ENCODE measurements around the gene NELL2.

DNA sequence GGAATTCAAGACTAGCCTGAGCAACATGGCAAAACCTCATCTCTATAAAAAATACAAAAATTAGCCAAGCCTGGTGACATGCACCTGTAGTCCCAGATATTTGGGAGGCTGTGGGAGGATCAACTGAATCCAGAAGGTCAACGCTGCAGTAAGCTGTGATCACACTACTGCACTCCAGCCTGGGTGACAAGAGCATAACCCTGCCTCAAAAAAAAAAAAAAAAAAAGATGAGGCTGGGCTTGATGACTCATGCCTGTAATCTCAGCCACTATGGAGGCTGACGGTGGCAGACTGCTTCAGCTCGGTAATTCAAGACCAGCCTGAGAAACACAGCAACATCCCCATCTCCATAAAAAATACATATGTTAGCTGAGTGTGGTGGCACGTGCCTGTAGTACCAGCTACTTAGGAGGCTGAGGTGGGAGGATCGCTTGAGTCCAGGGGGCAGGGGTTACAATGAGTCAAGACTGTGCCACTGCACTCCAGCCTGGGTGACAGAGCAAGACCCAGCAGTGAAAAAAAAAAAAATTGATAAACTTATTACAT is 50.5 kb downstream of the GXYLT1 start:
- PRO-cap, result no peak

GRCh38 chr12:42145177-42145690 is 560 bp upstream of the GXYLT1 start:
- PRO-cap, result unidirectional peak, minus-strand start at chr12:42145347

DNA sequence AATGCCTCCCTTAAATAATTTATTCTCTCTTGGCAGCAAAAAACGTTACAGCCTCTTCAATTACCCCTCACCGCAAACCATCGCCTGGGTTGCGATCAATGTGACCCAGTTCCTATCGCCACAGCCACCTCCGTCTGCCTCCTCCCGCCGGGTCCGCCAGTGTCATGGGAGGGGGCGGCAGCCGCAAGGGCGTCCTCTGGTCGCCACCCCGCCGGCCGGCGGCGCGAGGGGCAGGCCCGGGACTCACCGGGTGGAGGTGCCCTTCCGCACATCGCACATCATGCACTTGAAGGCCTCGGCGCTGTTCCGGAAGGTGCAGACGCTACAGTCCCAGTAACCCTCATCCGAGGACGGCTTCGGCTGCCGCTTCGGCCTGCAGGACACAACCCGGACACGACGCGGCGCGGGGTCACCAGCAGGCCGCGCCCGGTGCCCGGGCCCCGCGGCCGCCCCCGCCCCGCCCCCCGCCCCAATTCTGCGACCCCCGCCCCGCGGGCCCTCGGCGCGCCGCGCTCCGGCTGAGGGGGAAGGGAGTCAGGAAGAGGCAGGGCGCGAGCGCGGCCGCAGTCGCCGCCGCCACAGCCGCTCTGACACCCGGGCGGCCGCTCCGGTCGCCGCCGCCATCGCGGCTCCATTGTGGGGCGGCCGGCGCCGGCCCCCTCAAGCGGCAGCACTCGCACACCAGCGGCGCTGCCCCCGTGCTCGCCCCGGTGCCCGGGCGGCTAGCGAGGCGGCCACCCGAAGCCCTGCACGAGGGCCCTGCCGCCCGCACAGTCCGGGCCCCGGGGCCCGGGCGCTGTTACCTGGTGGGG is 490 bp downstream of the YAF2 start:
- PRO-cap, result bidirectional peak, plus-strand start at position 532 of the sequence, minus-strand start at position 136 of the sequence; bidirectional peak, plus-strand start at position 634 of the sequence, minus-strand start at position 633 of the sequence

DNA sequence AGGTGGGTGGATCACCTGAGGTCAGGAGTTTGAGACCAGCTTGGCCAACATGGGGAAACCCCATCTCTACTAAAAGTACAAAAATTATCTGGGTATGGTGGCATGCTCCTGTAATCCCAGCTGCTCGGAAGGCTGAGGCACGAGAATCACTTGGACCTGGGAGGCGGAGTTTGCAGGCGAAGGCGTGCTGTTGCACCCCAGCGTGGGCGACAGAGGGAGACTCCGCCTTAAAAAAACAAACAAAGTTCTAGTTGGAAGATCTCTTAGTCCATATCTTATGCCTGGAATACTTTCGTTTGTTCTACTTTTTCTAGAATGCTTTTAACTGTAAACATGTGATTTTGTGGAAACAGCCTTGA is 38.7 kb downstream of the PPHLN1 start:
- PRO-cap, result no peak

DNA sequence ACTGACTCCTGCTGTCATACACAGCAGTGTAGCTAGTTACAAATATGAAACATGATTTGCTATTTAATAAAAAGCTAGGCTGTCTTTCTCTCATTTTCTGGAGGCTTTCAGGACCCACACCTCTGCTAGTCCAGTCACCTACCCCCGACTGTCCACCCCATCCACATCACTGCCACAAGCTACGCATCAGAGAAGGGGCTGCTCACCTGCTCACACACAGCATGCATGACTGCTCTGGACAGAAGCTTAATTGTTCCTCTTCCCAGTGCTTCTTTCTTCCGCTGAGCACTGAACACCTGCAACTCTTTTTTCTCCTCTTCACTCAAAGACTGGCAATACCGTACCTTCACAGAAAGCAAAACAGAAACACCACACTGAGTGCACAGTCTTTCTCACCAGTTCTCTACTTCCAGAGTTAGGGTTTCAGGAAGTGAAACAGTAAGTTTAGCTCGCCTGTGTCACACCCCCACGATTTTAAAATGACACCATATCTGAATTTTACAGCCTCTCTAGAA is 120.2 kb downstream of the PRICKLE1 start:
- PRO-cap, result no peak

DNA sequence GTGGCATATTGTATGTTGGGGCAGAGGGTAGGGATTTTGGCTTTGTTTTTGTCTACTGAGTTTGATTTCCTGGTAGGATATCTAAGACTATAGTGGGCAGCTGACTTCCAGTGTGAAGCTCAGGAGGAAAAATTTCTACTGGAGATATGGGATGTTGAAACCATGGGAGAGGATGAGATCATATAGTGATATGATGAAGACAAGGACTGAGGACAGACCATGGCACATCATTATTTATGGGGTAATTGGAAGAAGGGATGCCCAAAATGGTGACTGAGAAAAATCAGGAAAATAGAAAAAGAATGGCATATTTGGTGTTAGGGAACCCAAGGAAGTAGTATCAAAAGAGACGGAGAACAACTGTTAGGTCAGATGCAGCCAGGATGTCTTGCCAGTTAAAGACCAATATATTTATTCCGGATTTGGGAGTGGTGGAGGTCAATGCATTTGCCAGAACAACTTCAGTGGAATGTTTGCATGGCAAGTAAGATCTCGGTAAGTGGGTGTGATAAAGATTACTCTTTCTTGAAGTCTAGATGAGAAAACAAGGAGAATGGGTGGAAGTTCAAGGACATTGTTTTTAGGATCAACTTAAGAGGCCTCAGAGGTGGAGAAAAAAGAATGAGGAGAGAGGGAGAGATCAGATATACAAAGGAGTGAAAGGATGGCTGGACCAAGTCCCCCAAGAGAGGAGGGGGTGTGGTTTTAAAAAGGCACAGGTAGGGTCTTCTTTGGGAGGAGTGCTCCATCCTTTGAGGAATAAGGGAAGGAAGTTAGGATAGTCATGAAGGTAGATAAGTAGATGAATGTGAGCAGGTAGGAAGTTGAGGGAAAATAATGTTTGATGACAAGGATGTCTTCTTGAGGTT is 100.7 kb downstream of the TMEM117 start:
- PRO-cap, result no peak

GRCh38 chr12:44875921-44876648 is at the start of gene NELL2:
Gene NELL2 (minus strand): TSS chr12:44876315.
- PRO-cap, result bidirectional peak, plus-strand start at chr12:44876462, minus-strand start at chr12:44876315

- PRO-cap, result no peak
Measured at GRCh38 chr12:45273666-45274313, 57.9 kb downstream of the ANO6 start.

GRCh38 chr12:45891567-45892291 is 98.6 kb downstream of the SCAF11 start:
- PRO-cap, result no peak

DNA sequence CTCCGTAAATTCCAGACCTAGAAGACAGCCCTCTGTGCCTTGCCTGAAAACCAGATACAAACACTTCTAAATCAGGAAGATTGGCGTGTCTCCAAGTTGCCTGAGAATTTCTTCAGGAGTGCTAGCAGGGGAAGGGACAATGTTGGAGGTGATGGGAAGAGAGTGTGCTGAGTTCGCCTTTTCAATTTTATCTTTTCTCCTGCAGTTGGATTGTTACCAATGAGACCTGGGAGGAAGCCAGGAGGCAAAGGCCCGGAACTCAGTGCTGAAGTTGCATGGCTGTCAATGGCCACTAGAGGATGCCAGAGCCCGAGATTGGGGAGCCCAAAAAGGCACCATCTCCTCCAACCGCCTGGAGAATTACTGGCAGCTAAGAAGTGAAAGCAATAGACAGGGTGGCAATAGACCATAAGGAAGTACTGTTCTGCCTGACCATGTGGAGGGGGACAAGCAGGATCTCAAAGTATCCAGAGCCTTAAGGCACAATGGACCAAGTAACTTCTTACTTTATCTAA is 81.7 kb upstream of the SCAF11 start:
- PRO-cap, result no peak

DNA sequence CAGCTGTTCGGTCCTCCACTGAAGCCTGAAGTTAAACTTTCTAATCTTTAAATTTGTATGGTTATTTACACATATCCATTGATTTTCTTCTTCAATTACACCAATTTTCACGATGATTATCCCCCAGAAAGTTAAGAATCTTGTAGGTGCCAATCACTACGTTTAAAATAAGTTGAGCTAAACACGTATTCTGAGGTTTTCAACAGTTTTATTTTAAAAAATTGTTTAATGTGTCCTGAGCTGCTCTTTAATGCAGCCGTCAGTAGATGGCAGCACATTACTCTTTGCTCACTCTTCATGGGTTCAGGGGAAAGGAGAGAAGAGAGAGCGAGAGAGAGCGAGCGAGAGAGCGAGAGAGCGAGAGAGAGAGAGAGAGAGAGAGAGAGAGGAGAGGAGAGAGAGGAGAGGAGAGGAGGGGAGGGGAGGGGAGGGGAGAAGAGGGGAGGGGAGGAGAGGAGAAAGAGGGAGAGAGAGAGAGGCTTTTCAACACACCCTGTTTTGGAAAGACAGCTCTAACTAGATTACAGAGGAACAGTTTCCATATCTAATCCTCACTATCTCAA is 134.7 kb upstream of the SCAF11 start:
- PRO-cap, result no peak

DNA sequence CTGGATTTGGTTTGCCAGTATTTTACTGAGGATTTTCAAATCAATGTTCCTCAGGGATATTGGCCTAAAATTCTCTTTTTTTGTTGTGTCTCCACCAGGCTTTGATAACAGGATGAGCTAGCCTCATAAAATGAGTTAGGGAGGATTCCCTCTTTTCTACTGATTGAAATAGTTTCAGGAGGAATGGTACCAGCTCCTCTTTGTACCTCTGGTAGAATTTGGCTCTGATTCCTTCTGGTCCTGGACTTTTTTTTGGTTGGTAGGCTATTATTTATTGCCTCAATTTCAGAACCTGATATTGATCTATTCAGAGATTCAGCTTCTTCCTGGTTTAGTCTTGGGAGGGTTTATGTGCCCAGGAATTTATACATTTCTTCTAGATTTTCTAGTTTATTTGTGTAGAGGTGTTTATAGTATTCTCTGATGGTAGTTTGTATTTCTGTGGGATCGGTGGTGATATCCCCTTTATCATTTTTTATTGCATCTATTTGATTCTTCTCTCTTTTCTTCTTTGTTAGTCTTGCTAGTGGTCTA is 76.5 kb downstream of the SLC38A1 start:
- PRO-cap, result no peak

DNA sequence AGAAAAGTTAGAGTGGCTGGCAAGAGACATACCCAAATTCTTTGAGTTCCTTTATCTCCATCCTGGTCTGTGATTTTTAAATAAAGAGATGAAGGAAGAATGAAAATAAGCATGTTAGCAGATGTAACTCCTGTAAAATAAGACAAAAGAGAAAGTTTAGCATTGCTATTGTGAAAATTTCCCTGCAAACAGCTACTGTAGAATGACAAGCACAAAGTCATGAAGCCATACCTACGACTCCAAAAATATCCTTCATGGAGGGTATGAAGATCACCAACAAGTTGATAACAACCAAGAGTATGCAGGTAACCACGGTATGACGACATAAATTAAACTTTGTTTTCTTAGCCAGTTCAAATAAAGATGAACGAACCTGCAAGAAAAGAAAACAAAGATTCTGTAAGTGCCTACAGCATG is 71.1 kb downstream of the SLC38A1 start:
- PRO-cap, result no peak

DNA sequence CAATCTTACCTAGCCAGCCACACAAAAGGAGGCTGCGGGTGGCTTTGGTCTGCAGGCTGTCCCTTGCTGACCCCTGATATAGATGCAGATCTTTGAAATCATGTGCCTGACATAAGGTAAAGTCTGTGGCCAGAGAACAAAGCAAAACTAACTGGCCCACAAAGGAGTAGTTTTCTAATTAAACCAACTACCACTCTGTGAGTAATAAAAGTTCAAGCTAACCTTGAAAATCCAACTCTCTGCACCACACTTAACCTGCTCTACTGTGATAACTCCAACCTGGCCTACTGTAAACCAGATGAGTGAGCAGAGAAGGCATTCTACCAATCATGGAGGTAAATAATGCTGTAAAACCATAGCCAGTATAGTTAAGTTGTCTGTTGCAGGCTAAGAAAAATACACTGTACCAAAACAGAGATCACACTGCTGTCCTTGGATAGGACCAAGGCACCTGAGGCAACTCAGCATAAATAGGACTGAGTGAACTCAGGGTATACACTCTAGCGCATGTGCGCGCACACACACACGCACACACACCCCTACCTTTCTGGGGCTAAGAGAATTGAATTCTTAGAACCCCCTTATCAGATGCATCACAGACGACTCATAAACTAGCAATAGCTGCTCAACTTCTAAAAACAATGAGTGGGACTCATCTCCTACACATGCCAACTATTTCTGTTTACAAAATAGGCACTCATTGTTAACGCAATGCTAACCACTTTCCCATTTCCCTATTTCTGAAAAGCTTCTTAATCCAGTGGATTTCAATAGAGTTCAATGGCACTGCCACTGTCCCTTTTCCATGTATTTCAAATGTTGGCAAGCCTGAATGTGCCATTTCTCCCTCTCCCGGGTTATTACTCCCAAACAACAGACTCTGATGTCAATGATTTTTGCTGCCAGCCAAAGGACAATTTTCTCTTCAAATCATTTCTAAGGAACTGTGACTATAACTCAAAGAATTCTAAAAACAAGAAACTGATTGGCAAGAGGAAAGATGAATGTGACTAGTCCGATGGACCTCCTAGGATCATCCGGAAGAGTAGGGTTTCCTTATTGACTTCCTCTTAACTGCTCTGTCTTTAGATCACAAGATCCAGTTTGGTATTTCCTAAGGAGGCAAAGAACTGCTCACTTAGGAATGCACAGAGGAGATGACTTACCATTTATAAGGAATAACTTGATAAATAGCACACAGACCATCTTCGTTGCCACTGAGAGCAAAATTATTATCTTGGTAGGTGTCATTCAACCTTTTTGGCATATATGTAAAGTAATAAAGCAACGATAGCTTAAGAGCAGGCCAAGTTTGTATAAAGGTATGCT is 48.9 kb downstream of the SLC38A1 start:
- PRO-cap, result no peak

DNA sequence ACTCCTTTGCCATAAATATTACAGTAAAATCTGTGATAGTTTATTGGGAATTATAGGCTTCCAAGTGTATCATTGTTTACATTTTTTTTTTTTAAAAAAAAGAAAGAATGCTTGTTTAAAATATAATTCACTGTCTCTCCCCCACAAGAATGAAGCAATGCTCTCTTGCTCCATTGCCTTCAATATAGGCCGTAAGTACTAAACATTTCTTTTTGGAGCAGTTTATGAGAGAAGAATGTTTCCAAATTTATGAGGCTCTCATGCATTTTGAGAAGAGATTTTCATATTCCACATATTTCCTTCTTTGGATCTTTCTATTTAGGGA is 20.4 kb downstream of the SLC38A2 start:
- PRO-cap, result no peak

DNA sequence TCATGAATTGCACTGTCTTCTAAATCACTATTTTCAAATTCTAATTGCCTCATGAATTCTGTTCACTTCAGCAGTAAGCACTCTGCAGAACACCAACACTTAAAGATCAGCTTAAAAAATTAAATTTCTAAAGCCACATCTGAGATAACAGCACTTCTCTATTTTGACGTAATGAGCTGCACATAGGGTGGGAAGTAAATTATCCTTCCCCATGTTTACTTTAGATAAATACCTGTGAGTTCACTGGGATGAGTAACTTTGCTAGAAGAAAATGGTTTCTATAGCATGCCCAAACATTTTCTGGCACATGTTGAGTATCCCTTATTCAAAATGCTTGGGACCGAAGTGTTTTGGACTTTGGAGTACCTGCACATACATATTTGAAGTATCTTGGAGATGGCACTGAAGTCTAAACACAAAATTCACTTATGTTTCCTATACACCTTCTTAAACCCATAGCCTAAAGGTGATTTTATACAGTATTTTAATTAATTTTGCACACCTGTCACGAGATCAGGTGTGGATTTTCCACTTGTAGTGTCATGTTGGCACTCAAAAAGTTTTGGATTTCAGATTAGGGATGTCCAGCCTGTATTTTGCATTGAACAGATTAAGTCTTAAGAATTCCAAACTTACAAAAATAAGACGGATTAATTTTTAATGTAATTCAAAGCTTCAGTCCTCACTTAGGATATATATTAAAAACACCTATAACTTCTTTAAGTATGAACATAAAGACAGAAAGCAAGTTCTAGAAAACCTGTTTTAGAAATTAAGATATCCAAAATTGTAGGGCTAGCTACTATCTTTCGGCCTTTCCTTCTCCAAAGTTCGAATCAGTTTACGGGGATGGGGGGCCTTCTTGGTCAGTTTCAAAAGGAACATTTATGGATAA is 6.5 kb downstream of the SLC38A2 start:
- PRO-cap, result no peak

DNA sequence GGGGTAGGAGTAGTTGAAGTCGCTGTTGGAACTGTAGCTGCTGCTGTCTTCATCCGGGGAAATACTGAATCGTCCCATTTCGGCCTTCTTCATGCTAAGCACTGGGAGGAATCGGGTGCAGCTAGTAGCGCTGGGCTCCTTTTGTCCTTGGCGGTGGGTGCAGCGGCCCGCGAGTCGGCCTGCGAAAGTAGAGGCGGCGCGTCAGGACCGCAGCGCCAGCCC is 1.5 kb downstream of the SLC38A2 start:
- PRO-cap, result bidirectional peak, plus-strand start outside the sequence, minus-strand start at position 189 of the sequence

GRCh38 chr12:46382919-46383642 is 10.5 kb upstream of the SLC38A2 start:
- PRO-cap, result bidirectional peak, plus-strand start at chr12:46383681, minus-strand start at chr12:46383454

DNA sequence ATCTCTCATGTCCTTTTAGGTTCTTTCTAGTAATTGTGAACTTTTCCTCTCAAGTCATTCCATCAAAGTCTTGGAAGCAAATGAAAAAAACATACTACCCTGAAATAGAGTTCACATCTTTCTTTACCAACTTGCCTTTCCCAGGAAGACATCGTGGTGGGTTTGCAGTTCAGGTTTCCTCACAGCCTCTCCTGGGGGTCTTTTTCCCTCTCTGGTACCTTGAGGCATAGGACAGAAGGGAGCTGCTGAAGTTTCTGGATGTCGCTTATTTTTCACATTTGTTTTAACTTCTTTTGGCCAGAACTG is 11.7 kb upstream of the SLC38A2 start:
- PRO-cap, result no peak

GRCh38 chr12:46557492-46558376 is 185.2 kb upstream of the SLC38A2 start:
- PRO-cap, result no peak